Retinal pigment epithelial cell (primary cell): ENCODE data around the genes GLRA1, NMUR2 and FAM114A2.

DNA sequence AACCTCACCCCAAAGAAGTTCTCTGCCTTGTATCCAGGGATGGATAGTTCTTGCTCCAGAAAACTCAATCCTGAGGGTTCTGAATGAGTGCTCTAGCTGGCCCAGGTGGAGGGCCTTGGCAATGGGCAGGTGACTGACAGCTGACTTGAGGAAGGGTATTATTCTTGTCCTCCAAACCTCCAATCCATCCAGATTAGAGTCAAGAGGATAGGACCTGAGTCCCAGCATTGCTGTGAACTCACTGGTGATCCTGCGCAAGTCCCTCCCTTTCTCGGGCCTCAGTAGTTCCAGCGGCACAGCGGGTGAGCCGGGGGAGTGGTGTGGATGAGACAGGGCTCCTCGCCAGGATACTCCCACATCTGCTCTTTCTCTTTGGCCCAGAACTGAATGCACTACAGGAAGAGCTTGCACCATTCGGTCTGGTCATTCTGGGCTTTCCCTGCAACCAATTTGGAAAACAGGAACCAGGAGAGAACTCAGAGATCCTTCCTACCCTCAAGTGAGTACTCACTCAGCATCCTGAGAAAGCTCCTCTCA is 6.2 kb downstream of the GPX3 start:
- RRBS, result no CpG with 5 or more reads among the region's 7 CpGs

DNA sequence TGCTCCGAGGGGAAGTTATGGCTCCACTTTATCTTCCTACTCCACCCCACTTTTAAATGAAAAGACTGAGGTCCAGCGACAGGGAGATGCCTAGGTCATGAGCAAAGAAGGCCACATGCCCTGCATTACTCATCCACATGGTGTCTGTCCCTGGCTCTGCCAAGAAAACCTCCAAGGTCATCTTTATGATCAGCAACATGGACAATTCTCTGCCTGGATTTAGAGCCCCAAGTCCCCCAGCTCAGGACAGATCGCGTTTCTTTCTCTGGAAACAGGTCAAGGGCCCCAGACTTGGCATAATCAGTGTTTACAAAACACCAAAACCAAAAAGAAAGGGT is 17.4 kb downstream of the GPX3 start:
- RRBS, result no CpG with 5 or more reads among the region's 4 CpGs

GRCh38 chr5:151039988-151040949 is 19.9 kb downstream of the GPX3 start:
- RRBS, result no CpG with 5 or more reads among the region's 11 CpGs

- RRBS, result no CpG with 5 or more reads among the region's 5 CpGs
These were observed 2.5 kb upstream of the TNIP1 start for GRCh38 chr5:151083306-151083852.

GRCh38 chr5:151107867-151108559 is 27.2 kb upstream of the TNIP1 start:
- RRBS, result no CpG with 5 or more reads among the region's 8 CpGs

DNA sequence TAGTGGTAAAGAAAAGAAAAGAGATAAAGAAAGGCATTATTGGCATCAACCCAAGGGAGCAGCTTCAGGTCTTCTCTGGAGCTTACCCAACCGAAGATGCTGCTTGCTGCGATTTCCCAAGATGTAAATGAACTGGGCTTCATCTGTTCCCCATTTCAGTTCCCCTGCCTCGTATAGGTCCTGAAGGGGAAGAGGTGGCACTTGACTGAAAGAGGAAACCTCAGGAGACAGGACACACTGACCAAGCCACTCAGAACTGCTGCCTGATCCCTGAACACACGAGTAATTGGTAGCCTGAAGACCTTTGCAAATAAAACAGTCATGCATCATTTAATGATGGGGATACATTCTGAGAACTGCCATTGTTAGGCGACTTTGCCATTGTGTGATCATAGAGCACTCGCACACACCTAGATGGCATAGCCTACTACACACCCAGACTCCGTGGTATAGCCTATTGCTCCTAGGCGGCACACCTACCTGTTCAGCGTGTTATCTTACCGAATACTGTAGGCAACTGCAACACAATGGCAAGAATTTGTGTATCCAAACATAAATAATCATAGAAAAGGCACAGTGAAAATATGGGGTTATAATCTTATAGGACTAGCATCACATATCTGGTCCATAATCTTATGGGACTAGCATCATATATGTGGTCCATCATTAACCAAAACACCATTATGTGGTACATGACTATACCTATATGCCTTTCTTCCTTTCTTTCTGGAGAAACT is 24.4 kb downstream of the ANXA6 start:
- RRBS, result no CpG with 5 or more reads among the region's 10 CpGs

GRCh38 chr5:151141484-151141982 is 16.0 kb downstream of the ANXA6 start:
- RRBS, result no CpG with 5 or more reads among the region's 16 CpGs

GRCh38 chr5:151150284-151151309 is 7.0 kb downstream of the ANXA6 start:
- RRBS, result no CpG with 5 or more reads among the region's 6 CpGs

DNA sequence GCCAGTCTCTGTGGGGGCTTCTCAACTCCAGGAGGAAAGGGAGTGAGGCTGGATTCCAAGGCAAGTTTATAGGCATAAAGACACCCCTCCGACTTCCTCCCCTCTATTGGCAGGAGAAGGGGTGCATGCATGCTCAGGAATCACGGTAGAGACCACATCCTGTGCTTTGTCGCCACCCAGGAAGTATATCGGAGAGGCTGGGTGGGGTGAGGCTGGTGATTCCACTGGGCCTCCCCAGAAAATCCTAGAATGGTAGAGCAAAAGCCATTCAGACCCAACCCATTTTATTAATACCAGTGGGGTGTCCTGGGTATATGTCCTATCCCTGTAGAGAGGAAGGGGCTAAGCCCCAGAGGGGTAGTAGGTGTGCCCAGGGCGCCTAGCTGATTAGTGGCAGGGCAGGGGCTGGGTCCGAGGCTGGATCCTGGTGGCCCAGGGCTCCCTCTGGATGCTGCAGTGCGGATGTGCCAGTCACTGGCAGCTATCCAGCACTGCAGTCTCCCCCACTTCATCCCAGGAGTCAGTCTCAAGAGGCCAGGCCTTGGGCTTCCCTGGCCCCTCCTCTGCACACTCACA is 2.0 kb downstream of the ANXA6 start:
- RRBS, result no CpG with 5 or more reads among the region's 7 CpGs

- RRBS, result no CpG with 5 or more reads among the region's 17 CpGs
These were observed 628 bp downstream of the ANXA6 start for GRCh38 chr5:151156894-151157408.

GRCh38 chr5:151662394-151663085 is 24.2 kb downstream of the SPARC start:
- RRBS, result no CpG with 5 or more reads among the region's 6 CpGs

DNA sequence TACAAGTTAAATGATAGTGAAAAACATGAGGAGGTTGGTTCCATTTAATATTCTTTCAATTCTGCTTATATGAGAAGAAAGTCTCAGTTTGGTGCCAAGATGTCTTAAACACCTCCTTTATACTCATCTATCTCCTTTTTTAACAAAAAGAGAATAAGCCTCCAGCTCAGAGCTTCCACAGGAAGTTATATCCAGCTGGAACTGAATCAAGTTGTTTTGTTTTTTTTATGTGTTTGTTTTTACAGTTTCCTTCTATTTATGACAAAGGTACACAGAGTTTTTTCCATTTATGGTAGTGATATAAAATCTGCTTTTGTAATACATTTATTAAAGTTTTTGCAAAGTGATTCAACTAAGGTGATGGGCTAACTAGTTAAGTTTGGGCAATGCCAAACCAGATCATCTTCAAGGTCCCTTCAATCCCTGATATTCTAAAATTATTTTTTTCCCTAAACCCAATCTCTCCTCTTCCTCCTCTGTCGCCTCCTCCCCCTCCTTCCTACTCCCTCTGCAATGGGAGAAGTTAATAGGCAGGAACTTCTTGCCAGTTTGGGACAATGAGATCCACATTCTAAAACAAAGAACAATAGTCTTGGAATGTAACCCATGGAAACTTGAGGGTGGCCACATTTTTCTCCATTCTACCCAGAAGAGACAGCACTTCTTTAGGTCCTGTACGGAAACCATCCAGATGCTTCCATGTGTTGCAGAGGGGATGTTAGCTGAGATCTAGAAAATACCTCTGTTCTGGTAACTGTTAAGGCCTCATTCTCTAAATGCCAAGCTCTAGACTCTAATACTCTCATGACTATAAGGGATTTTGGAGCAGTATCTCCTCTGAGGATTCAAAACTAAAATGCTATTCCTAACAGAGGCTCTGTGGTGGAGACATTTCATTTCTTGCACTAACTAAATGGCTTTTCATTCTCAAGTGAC is 10.1 kb downstream of the SPARC start:
- RRBS, result no CpG with 5 or more reads among the region's 2 CpGs

DNA sequence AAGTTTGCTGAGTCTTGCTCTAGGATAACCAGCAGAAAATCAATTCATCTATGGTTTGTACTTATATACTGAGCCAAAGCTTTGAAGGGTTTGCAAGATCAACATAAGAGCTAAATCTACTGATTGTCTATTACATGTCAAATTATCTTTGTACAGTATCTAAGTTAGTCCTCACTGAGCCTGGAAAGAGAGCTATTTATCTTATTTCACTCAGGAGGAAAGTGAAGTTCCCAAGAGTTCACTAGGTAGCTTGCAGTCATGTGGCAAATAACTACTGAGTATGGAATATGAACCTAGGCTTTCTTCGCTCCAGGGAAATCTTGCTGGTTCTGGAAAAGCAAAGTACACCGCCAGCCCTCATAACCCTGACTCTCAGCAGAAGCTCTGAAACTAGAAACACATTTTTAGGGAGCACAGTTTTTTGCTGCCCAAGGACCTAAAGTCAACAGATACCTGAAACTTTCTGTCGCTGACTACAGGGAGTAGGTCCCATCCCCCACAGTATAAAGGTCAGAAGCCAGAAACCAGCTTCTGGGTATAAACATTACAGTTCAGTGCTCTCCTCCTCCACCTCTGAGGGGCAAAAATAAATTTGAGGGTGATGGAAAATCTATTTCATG is 3.2 kb downstream of the ATOX1 start:
- RRBS, result no CpG with 5 or more reads among the region's 3 CpGs

DNA sequence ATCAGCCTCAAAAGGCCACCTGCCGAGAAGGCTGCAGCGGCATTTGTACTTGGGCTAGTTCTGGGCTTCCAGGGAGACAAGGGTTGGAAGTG is 938 bp downstream of the G3BP1 start:
- RRBS, result no CpG with 5 or more reads among the region's 2 CpGs

DNA sequence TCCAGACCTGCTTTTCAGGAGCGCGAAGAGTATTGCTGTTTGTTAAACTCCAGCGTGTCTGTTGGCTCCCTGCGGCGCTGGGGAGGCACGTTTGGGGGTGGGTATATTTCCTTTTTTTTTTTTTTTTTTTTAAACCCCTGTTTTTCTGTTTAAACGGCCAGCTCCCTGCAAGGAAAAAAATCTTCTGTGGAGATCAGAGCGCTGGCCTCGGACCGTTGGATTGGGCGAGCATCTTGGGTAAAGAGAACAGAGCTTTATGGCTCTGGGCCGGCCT is at the start of gene GLRA1:
TSS of gene GLRA1 (minus strand) at position 79 of the 274 bp plus-strand sequence.
- RRBS, result no CpG with 5 or more reads among the region's 12 CpGs

- RRBS, result no CpG with 5 or more reads among the region's 8 CpGs
These were observed at the start of gene NMUR2 for GRCh38 chr5:152405095-152405585. TSS of gene NMUR2 (minus strand) at chr5:152405279.

DNA sequence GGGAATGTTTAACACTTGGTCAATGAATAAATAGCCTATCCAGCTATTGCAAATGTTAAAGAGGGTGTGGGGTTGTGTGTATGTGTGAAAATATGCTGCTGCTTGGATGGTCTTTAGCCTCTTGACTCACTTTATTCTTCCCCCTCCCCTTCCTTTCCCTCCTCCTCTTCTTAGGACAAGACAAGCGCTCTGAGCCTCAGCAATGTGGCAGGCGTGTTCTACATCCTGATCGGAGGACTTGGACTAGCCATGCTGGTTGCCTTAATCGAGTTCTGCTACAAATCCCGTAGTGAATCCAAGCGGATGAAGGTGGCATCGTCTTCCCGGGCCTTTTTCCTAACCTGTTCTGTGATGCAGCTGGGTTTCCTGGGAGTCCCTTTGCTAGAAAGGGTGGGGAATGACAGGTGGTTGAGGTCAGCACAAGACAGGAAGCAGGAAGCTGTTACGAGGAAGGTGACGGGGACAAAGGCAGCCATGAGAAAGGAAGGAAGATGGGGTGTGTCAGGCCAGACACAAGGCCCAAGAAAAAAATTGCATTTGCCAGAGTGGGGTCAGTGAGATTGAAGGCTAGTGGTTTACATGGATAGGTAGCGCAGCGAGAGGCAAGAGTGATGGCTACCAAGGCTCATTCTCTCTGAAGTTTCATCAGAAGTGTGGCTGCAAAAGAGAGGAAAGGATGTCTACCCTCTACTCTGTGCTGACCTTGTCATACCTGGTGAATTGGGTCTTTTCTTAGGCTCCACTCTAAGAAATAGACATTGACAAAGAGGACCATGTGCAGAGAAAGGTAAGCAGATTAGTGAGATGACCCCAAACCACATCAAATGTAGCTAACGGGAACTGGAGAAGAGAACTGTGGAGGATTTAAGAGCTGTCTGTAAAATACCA is 236.3 kb downstream of the FAM114A2 start:
- RRBS, result no CpG with 5 or more reads among the region's 13 CpGs

- RRBS, result under 1% methylated on average over 16 of the region's 76 CpGs
These were observed at the start of gene FAM114A2 for GRCh38 chr5:154038172-154039479. TSS of gene FAM114A2 (minus strand) at chr5:154038910.

DNA sequence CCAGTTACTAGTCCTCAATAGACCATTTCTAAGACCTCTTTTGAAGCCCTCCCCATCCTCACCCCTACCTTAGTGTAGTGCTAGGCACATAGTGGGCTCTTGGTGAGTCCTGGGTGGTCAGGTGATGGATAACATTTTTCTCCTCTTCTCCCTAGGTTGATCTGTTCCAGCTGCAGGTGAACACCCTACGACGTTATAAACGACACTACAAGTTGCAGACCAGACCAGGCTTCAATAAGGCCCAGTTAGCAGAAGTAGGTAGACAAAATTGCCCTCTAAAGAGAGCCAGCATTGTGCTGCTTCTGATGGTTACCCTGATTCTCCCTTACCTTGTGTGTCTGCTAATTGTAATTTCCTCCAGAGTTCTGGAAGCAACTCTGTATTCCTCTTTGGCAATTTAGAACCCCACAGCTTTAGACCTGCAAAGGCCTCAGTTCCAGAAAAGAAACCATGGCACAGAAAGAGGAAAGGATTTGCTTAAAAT is 7.5 kb downstream of the SAP30L start:
- RRBS, result no CpG with 5 or more reads among the region's 3 CpGs

DNA sequence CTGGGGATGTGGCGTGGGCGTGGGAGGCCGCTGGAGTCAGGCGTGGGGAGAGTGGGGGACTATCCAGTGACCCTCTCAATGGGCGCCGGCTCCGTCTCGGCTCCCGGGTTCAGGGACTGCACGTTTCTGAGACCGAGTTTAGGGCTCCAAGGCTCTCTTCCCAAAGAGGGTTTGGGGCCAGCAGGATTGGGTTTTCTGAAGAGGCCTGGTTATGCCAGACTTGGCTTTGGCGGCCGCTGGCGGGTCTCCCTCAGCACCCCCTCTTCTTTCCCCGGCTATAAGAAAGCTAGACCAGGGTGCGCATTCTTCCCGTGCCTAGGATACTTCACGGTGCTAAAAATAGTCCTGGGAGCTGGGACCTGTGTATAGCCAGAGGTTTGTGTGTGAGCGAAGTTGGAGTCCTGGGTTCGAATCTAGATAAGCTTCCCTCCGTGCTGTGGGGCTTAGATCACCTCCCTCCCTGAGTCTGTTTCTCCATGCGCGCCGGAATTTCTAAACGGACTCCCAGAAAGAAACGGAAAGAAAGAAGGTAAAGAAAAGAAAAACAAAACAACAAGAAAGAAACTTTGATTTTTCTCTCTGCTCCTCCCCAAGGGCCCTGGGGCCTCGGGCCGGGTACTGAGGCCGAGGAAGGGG is 5.0 kb downstream of the HAND1 start:
- RRBS, result no CpG with 5 or more reads among the region's 29 CpGs